Sternocleidomastoid (tissue), 1 donor: ENCODE results near the genes ABHD17B and CARNMT1.

- PRO-cap, result bidirectional peak, plus-strand start at chr9:70412268, minus-strand start at chr9:70412066; bidirectional peak, plus-strand start at chr9:70412600, minus-strand start at chr9:70412522
These were observed 2.5 kb downstream of the KLF9 start for GRCh38 chr9:70411649-70412711.

DNA sequence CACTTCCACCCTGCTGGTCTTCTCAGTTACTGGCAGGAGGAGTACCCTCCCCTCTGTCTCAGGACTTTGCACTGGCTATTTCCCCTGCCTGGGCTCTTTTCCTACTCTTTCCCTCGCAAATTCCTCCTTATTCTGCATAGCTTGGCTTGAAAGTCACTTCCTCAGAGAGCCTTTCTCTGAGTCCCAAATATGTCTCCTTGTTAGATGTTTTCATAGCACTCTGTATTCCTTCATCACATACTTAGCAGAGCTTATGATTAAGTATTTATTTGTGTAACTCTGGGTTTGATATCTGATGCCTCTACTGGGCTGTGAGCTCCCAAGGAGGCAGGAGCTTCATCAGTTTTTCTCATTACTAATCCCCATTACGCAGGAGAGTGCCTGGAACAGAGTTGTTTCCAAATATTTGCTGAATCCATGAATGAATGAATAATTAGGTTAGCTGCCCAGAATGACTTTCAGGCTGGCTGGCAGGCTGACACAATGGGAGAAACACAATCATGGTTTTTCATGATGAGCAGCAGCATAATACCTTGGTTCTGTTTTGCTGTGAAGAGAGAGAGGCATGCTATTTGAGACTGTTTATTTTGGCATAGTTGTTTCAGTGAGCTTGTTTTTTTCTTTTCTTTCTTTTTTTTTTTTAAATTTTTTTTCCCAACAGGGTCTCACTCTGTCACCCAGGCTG lies 160.0 kb upstream of the KLF9 start:
- PRO-cap, result no peak

DNA sequence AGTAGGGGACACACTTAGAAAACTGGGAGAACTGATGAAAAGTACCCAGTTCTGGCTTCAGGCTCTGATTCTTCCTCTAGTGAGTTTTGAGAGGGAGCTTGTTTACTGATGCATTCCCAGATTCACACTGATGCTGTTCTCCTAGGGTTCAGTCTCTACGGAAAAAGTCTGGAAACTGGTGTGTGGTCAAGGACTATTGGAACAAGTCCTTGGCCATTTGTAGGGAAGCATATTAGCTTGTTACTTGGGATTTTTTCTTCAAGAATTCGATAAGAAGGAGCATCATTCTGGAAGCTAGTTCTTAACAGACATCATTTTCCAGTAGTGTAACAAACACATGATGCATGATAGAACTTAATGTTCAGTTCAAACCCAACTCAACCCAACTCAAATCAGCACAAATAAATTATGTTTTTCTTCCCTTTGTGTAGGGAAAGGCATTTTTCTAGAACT lies 183.0 kb upstream of the KLF9 start:
- PRO-cap, result no peak

DNA sequence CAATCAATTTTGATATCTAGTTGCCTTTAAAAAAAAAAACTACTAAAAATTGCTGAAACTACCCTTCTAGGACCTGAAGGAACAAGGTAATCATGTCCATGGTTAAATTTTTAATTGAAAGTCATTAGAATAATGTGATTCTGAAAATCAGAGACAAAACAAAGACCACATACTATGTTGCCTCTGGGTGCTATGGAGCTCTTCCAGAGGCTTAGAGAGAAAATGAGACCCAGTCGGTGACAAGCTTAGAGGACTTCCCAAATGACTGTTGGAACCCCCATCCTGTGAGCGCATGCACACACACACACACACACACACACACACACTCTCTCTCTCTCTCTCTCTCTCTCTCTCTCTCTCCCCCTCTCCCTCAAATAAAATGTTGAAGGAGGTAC lies 25.2 kb downstream of the TRPM3 start:
- PRO-cap, result no peak

DNA sequence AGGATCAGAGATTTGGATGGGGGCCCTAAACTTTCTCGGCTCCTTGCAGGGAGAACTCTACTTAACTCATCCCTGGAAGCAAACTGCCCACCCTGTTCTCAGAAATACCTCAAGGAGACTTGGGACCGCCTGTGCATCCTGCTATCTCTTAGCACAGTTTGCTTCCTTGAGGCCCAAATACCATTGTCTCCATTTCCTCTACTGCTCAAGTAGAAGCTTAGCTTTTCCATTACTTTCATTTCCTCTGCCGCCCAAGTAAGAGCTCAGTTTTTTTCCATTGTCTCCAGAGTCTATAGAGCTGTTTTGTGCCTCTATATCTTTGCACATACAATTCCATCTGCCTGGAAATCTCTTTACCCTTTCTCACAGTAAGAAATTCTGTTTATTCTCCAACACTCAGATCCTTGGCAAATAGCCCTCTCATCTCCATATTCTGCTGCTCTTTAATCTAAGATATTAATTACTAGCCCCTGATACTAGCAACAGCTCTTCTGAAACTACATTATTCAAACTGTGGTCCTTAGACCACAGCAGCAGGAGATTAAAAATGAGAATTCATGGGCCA lies 137.8 kb downstream of the CEMIP2 start:
- PRO-cap, result no peak

DNA sequence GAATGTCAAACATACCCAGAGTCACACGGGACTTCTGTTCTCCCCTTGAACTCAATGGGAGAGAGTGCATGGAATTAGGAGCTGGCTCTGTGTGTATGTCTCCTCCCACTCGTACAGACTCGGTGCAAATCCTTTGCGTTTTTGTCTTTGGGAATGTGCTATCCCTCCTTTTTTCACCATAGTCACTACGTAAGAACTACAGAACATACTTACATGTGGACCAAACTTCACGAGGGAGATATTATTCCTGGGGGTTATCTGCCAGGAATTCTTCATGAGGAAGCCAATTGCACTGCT lies 56.5 kb downstream of the CEMIP2 start:
- PRO-cap, result no peak

DNA sequence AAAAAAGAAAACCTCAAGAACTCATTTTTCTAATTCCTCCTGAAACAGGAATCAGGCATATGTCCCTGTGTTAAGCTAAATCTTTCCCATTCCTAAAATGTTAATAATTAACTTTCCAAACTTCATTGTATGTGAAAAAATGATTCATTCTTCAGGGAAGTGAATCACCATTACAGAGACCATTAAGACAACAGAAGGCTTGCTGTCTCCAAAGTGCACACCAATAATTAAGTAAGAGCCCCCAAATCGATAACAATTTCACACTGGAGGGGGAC lies 5.3 kb downstream of the CEMIP2 start:
- PRO-cap, result no peak

DNA sequence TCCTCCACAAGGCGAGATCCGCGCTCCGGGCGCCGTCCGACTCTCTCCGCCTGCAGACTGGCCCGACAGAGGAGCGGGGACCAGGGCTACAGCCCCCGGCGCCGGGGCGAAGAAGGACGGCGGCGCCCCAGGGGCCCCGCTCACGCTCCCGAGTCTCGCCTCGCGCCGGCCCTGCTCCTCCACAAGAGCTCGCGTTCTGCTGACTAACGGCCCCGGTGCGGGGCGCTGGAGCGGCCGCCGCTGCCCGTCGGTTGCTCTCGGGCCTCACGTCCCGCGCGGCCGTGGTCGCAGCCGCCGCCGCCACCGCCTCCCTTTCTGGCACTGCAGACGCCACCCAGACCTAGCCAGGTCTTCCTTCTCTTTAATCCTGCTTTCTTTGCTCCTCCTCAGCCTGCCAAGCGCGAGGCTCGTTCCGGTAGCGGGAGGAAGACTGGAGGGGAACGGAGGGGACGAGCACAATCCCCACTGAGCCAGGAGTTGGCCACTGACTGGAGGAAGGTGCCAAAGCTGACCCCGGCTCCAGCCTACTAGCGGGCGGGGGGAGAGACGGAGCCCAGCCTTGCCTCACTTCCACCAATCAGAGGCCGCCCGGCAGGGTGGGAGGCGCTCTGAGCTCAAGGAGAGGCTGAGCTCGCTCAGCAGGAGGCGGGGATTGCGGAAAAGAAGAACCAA lies at the start of gene ABHD17B:
ABHD17B (minus strand) TSS at position 490 of the 672 bp plus-strand sequence.
- PRO-cap, result bidirectional peak, plus-strand start outside the sequence, minus-strand start at position 500 of the sequence

GRCh38 chr9:72133780-72134180 lies 15.5 kb upstream of the GDA start:
- PRO-cap, result no peak

- PRO-cap, result no peak
These were observed 125.3 kb downstream of the ALDH1A1 start for GRCh38 chr9:72827492-72828033.

- PRO-cap, result no peak
These were observed 1.1 kb downstream of the ALDH1A1 start for GRCh38 chr9:72951545-72952452.

DNA sequence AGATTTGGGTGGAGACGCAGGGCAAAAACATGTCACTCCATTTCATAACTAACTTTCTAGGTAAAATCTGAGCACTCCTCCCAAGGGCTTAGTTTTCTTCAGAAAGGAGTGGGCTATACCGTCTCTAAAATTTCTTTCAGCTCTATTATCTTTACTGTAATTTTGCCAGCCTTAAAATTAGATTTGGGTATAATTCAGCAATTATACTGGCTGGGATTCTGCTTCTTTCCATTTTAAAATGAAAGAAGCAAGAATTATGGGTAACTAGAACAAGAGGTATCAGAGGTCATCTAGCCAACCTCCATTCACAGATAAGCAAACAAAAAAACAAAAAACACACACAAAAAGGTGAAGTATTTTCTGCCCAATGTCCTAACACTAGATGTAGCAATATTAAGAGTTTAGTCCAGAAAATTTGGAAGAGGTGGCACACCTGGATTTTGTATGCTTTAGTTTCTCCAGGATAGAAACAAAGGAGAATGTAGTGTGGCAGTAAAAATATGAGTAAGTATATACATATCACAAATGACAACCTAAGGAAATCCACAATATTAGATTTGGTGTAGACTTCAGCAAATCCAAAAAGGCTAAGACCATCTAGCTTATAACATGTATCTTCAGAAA lies 68.2 kb upstream of the ANXA1 start:
- PRO-cap, result no peak

GRCh38 chr9:73161199-73162286 lies 9.9 kb downstream of the ANXA1 start:
- PRO-cap, result no peak

GRCh38 chr9:74279787-74280138 lies 217.4 kb upstream of the RORB start:
- PRO-cap, result no peak

DNA sequence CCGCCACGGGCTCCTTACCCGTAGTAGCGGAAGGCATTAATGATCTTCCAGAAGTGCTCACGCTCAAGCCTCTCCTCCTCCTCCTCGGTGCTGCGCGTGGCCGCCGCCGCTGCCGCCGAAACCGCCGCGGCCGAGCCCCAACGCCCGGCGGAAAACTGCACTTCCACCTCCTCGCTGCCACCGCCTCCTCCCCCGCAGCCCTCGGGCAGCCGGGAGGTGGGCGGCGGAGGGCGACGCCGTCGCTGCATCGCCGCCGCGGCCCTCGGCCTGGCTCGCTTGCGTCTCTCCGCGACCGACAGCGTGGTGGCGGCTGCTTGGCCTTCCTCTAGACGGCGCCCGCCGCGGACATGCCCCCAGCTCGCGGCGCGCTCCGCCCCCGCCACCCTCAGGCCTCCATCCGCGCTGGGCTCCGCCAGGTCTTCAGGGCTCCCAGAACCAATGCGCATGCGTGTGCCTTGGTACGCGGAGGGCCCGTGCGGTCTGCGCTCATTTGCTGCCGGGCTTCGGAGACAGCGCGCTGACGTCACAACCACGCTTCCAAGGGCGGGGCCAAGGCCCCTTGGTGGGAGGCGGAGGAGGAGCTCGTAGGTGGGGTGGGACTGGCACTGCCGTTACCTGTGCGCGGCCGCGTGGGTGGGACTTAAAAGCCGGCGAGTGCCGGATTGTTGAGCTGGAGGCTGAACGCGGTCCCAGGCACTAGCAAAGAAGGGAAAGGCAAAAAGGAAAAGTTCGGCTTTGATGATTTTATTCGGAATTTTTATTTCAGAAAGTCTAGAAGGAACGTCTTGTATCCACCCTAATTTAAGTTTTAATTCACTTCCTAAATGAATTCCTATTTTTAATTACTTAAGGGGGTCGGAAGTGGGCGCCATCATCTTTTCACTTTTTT lies at the start of gene CARNMT1:
CARNMT1 (minus strand) TSS at position 300 of the 889 bp plus-strand sequence.
- PRO-cap, result bidirectional peak, plus-strand start at position 208 of the sequence, minus-strand start at position 190 of the sequence; bidirectional peak, plus-strand start at position 646 of the sequence, minus-strand start at position 422 of the sequence

DNA sequence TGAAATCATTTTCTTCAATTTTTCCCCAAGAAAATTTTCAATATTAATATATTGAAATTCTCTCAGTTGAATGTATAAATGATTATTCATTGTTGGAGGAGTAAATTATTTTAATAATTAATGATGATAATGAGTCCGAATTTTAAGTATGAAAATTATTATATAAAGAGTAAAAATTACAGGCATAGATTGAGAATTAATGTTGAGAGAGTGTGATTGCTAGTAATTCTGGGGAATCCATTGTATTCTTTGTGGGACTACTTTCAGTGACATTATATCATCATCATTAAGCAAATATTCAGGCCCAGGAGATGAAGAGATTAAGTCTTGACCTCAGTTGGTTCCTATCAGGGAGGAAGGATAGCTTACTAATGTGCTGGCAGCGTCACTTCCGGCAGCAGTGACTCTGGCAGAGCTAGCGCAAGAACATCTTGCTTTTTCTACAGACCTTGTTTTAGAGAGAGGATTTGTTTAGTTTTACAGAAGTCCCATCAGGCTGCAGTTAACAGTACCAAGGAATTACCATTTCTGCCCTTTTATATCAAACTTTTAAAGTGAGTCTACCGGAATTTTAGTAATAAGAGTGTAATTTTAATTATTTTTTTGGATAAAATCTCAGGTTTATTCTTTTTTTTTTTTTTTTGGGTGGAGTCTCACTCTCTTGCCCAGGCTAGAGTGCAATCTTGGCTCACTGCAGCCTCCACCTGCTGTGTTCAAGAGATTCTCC lies 20.2 kb downstream of the OSTF1 start:
- PRO-cap, result no peak

GRCh38 chr9:75183001-75183376 lies 94.7 kb downstream of the OSTF1 start:
- PRO-cap, result no peak

DNA sequence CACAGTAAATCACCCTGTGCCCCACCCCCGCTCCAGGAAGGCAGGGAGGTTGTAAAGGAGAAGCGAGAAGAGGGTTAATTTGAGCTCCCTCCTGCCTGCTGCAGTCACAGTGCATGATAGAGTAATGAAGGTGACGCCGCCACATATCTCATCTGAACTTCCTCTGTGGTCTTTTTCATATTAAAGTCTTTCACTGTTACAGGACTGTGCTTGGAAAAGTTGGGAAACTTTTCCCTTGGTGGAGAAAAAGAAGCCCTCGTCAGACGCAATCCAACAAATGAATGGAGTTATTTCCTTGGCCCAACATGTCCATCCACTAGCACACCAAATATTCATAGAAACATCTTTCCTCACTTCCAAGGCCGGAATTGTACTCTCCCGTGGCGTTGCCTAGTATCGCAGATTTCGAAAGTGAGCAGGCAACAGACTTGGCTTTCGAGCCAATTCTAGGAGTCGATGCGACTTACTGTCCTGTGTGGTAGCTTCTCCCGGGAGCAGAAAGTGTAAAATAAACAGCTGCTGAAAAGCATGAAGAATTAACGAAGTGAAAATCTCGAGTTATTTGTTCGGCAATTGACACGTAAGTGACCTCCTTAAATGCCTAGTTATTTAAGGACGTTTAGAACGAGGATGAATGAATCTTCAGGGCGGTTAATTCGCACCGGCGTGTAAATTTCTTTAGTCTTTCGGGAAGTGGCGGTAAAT lies 622 bp upstream of the PCSK5 start:
- PRO-cap, result unidirectional peak, plus-strand start at position 402 of the sequence; unidirectional peak, plus-strand start at position 449 of the sequence

- PRO-cap, result no peak
These were observed 137.0 kb downstream of the RFK start for GRCh38 chr9:76257128-76257757.

DNA sequence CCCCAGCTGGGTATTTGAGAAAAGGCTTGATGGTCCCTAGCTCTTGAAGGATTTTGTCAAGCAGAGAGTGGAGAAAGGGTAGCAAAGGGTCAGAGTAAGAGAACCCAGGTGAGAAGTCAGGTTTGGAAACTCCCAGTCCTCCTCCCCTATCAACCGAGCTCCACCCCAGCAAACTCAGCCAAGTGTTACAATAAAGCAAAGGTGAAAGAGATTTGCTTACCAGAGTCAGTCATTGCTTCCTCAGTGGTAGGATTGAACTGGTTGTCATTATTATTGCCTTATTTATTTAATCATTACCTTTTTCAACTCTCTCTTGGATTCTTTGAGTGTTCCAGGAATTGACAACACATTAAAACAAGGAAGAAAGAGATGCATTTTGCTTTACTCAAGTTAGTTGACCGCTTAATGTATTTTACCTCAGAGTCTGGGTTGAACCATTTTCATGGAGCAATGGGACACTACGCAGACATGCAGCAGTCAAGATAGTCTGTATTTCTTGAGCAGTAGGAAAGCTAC lies 80.4 kb downstream of the RFK start:
- PRO-cap, result no peak